ENCODE measurements around a stretch of chr22.

DNA sequence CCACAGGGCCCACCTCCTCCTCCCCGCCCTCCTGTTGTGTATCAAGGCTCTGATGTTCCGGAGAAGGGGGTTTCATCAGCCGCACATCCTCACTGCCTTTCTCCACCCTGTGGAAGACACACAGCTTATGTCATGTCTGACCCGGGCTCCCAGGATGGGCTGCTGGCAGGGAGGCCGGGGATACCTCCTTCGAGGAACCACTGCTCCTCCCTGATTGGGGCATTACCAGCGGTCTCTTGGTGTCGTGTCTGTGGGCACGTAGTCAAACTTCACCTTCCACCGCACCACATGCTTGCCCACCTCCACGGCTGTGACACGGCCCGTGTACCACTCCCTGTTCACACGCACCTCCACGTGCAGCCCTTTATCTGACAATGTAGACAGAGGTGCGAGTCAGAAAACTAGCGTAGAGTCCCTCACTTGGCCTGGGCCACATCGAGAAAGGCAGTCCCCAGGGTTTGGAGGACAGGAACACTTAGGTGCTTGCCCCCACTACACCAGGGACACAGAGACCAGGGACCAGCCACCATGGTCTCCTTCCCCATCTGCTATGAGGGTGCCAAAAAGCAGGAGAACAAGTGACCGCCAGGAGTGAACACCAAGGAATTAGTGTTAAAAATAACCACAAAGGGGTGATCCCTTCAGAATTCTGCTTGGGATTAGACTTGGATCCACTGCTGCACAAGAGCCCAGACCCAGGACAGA is 35.8 kb downstream of the MORC2 start:
- RAMPAGE, total RNA = no peak

GRCh38 chr22:30969351-30970313 is 1.1 kb upstream of the MORC2 start:
- RAMPAGE, total RNA = no peak

- RAMPAGE, total RNA = no peak
These were observed 7.2 kb upstream of the MORC2 start for GRCh38 chr22:30975392-30976511.

GRCh38 chr22:31087048-31087351 is 5.9 kb downstream of the SMTN start:
- RAMPAGE, total RNA = no peak

- RAMPAGE, total RNA = no peak
These were observed 3.3 kb downstream of the SELENOM start for GRCh38 chr22:31103860-31104674.

DNA sequence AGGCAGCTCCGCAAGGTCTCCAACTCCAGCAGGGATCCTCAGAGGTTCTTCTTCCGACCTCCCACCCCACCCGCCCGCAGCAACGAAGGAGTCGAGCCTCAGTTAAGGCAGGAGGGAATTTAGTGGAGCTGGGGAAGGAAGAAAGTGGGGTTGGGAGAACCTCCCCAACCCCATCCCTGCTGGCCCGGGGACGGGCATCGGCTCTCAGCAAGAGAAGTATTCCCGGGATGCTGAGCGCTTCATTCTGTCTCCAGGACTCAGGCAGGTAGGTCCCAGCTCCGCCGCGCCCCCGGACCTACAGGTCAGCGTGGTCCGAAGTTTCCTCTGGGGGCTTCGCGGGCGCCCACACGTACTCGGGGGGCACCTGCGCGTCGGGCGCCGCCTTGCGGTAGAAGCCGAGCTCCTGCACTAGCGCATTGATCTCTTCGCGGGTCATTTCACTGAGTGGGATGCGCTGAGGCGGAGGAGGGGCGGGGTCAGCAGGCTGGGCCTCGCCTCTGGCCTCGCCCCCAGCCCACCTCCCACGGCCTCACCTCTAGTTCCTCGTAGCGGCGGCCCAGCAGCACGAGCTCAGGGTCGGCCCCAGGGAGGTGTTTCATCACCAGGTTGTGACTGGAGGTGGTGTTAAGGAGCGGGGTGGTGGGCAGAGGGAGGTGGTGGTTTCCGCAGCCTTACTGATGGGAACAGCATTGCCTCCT is 2.5 kb downstream of the SELENOM start:
- RAMPAGE, total RNA = no peak

- RAMPAGE, total RNA = no peak
These were observed 522 bp downstream of the SELENOM start for GRCh38 chr22:31106856-31107235.

DNA sequence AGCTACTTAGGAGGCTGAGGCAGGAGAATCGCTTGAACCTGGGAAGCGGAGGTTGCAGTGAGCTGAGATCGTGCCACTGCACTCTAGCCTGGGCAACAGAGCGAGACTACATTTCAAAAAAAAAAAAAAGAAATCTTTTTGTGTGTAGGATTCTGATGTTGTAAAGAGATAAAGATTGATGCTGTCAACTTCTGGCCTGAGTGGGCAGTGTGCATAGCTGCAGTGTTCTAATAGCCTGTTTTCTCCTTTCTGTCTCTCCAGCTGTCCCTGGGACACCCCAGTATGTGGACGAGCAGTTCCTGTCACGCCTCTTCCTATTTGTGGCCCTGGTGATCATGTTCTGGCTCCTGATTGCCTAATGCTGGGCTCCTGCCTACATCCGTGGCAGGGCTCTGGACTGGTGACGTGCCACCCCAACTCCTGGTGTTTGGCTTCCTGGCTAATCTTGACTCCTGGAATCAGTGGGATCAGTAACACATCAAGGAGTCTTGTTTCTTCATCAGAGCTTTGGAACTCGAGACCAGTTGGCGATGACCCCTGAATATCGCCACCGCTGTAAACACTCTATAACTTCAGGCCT is 7.8 kb upstream of the LIMK2 start:
- RAMPAGE, total RNA = no peak

- RAMPAGE, total RNA = no peak
These were observed 36.0 kb downstream of the LIMK2 start for GRCh38 chr22:31247721-31248825.

DNA sequence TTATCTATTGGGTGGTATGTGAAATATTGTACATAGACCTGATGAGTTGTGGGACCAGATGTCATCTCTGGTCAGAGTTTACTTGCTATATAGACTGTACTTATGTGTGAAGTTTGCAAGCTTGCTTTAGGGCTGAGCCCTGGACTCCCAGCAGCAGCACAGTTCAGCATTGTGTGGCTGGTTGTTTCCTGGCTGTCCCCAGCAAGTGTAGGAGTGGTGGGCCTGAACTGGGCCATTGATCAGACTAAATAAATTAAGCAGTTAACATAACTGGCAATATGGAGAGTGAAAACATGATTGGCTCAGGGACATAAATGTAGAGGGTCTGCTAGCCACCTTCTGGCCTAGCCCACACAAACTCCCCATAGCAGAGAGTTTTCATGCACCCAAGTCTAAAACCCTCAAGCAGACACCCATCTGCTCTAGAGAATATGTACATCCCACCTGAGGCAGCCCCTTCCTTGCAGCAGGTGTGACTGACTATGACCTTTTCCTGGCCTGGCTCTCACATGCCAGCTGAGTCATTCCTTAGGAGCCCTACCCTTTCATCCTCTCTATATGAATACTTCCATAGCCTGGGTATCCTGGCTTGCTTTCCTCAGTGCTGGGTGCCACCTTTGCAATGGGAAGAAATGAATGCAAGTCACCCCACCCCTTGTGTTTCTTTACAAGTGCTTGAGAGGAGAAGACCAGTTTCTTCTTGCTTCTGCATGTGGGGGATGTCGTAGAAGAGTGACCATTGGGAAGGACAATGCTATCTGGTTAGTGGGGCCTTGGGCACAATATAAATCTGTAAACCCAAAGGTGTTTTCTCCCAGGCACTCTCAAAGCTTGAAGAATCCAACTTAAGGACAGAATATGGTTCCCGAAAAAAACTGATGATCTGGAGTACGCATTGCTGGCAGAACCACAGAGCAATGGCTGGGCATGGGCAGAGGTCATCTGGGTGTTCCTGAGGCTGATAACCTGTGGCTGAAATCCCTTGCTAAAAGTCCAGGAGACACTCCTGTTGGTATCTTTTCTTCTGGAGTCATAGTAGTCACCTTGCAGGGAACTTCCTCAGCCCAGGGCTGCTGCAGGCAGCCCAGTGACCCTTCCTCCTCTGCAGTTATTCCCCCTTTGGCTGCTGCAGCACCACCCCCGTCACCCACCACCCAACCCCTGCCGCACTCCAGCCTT is 12.1 kb downstream of the PIK3IP1 start:
- RAMPAGE, total RNA = no peak

GRCh38 chr22:31281976-31283050 is 10.0 kb downstream of the PIK3IP1 start:
- RAMPAGE, total RNA = no peak

- RAMPAGE, total RNA = no peak
These were observed 315 bp downstream of the PIK3IP1 start for GRCh38 chr22:31292097-31292249.

- RAMPAGE, total RNA = no peak
These were observed 3.1 kb upstream of the PIK3IP1 start for GRCh38 chr22:31295319-31295875.

DNA sequence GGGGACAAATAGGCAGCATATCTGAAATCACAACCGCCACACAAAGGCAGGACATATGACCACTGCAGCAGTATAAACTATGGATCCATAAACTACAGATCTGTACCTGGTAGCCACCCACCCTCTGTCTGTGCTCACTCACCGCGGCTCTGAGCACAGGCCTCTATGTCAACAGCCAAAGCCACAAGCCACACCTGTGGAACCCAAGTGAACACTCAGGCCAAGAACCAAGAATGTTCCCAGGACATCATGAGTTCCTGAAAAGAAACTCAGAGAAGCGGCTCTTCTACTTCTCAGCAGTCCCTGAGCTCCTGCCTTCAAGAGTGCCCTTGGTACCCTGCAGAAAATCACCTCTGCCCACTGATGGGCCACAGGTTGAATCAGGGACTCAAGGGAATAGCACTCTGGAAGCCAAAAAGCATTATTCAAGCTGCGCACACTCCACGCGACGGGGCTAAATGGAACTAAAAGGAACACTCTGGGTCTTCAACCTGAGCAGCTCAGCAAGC is 22.3 kb downstream of the PISD start:
- RAMPAGE, total RNA = no peak

- RAMPAGE, total RNA = no peak
These were observed 14.5 kb downstream of the PISD start for GRCh38 chr22:31647475-31647944.

DNA sequence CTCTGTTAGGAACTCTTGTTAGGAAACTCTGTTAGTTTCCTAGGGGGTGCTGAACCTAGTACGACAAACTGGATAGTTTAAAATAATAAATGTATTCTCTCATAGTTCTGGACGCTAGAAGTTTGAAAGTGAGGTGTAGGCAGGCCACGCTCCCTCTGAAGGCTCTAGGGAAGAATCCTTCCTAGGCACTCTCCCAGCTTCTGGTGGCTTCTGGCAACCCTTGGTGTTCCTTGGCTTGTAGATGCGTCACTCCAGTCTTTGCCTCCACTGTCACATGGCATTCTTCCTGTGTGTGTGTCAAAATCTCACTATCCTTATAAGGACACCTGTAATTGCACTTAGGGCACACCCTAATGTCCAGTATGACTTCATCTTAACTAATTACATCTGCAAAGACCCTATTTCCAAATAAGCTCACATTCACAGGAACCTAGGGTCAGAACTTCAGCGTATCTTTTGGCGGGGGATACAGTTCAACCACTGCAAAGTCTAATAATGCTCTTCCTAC is 10.2 kb downstream of the YWHAH start:
- RAMPAGE, total RNA = no peak

DNA sequence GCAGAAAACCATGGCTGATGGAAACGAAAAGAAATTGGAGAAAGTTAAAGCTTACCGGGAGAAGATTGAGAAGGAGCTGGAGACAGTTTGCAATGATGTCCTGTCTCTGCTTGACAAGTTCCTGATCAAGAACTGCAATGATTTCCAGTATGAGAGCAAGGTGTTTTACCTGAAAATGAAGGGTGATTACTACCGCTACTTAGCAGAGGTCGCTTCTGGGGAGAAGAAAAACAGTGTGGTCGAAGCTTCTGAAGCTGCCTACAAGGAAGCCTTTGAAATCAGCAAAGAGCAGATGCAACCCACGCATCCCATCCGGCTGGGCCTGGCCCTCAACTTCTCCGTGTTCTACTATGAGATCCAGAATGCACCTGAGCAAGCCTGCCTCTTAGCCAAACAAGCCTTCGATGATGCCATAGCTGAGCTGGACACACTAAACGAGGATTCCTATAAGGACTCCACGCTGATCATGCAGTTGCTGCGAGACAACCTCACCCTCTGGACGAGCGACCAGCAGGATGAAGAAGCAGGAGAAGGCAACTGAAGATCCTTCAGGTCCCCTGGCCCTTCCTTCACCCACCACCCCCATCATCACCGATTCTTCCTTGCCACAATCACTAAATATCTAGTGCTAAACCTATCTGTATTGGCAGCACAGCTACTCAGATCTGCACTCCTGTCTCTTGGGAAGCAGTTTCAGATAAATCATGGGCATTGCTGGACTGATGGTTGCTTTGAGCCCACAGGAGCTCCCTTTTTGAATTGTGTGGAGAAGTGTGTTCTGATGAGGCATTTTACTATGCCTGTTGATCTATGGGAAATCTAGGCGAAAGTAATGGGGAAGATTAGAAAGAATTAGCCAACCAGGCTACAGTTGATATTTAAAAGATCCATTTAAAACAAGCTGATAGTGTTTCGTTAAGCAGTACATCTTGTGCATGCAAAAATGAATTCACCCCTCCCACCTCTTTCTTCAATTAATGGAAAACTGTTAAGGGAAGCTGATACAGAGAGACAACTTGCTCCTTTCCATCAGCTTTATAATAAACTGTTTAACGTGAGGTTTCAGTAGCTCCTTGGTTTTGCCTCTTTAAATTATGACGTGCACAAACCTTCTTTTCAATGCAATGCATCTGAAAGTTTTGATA is 12.3 kb downstream of the YWHAH start:
- RAMPAGE, total RNA = no peak

DNA sequence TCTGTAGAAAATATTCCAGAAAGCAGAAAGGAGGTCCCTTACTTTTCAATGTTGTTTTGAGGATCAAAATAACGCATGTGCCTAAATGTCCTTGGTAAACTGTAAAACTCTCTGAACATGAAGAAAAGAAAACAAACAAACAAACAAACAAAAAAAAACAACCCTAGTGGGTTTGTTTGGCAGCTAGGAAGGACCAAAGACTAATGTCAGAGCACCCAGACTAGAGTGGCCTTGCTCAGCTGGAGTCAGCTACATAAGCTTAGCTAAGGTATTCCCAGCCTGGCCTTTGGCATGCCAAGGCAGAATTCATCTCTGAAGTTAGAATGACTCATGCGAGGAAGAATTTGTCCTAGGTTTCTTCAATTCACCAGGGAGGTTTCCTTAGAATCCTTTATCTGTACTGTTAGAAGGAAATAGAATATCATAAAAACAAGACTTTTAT is 36.0 kb downstream of the SLC5A1 start:
- RAMPAGE, total RNA = no peak

DNA sequence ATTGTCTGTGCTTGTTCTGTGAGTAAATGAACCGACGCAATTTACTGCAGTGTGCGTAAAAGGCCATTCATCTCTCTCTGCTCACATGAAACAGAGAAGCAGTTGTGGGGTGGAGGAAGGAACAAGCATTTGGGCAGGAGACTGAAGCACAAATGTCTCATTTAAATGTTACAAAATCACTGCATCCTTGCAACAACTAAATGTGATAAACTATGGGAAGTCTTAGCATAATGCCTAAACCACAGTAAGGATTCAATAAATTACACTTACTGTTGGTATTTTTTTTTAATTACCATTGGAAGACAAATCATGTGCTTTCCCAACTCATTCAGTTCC is 21.5 kb upstream of the RFPL2 start:
- RAMPAGE, total RNA = no peak

DNA sequence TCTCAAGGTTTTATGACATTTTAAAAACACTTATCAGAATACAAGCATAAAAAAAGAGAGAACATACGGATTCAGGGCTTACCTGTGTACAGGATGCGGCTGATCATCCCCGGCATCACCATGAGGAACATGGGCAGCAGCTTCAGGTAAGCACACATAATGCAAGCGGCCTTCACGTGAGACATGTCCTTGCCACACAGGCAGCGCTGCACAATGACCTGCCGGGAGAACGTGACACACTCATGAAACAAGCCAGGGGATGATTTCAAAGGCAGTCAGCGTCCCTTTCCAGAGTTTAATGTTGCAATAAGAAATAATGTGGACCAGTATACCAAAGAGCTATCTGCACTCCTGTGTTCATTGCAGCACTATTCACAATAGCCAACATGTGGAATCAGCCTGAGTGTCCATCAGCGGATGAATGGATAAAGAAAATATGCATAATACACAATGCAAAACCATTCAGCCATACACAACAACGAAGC is 22.3 kb downstream of the SLC5A4 start:
- RAMPAGE, total RNA = no peak